ENCODE measurements around a stretch of chr2.

DNA sequence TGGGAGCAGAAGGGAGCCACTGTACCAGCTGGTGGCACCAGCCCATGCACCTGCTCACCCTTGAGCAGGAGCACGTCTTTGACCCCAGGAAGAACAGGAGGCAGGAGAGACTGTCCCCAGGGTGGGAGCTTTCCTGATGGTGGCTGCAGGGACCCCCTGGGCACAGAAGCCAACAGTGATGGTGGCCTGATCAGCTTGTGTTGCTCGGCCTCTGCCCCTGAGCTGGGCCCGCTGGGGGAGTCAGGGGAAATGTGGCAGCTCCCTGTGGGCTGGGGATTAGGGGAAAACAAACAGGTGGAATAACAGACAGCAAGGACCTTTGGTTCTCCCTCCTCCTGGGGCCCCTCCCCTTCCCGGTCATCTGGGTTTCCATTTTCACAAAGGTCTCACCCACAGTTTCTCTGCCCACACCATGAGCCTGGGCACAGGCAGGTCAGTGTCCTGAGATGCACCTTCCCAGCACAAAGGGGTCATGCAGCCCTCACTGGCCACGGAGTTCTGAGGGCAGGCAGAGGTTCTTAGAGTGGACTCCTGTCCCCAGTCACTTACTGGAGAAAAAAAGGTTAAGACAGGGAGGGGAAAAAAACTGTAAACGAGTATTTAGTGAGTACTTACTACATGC is 91.8 kb downstream of the RHOB start:
- RRBS, result no CpG with 5 or more reads among the region's 6 CpGs

DNA sequence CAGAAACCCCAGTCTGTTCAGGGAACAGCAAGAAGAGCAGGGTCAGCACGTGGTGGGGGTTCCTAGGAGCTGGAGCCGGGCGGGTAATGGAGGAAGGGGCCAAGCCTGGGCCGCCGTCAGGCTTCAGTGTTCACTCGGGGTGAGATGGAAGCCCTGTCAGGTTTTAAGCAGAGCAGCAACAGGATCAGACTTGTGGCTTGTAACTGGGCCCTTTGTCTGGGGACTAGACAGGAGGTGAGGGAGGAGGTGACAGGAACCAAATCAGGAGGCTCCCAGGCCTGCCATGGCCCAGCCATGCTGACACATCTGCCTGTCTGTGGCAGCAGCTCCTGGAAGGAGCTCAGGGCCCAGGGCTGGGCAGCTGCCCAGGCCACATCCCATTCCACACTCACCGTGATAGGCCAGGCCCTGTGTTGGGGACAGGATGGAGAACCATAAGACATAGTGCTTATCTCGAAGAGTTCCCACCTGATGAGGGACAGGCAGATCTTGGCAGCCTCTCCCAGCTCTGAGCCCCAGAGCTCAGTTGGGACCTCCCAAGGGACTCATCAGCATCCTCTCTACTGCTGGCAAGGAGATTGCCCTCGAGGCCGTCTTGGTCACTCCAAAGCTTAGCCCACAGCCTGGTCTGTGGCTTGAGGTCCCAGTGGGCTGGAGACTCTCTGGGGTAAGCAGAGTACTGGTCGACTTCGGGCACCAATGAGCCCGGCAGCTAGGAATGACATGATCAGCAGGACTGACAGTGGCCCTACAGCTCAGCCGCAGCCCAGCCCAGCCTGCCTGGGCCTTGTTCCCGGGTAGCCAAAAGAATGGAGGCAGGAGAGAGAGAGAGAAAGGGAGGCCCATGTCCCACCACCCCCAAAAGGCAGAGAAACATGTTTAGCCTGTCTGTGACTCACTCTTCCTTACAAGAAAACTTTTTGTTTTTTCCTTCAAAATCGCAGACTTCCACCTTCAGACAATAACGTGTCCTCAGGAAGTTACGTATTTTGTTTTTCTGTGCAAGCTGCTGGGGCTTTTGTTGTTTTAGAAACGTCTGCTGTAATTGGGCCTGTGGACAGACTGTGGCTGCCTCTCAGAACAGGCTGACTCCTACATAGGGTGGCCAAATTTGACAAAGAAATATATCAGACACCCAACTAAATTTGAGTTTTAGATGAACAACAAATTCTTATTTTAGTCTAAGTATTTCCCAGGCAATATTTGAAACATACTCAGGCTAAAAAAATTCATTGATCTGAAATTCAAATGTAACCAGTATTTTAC is 82.1 kb downstream of the HS1BP3 start:
- RRBS, result 86% methylated on average over 2 of the region's 19 CpGs

GRCh38 chr2:20641138-20642099 is 9.5 kb downstream of the HS1BP3 start:
- RRBS, result no CpG with 5 or more reads among the region's 24 CpGs

DNA sequence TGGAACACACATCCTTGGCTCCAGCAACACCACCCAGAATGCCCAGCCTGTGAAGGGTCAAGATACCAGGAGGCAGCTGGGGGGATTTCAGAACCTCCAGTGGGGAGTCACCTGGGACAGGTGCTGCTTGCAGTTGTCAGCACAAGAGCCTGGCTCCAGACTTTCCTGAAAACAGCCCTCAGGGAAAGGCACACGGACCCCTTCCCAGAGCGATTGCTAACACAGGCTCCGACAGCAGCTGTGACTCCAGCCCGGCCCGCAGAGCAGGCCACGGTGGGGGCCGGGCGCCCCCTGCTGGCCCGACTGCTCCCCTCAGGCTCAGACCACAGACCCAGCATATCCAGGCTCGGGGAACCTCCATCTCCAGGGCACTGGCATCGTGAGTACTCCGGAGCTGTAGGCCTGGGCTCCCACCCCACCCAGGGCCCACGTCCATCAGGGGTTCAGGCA is 8.6 kb downstream of the HS1BP3 start:
- RRBS, result 3% methylated on average over 5 of the region's 13 CpGs

- RRBS, result no CpG with 5 or more reads among the region's 6 CpGs
Observed at GRCh38 chr2:21014872-21015491, 28.9 kb downstream of the APOB start.

- RRBS, result no CpG with 5 or more reads among the region's 9 CpGs
Observed at GRCh38 chr2:21019671-21020712, 23.9 kb downstream of the APOB start.

DNA sequence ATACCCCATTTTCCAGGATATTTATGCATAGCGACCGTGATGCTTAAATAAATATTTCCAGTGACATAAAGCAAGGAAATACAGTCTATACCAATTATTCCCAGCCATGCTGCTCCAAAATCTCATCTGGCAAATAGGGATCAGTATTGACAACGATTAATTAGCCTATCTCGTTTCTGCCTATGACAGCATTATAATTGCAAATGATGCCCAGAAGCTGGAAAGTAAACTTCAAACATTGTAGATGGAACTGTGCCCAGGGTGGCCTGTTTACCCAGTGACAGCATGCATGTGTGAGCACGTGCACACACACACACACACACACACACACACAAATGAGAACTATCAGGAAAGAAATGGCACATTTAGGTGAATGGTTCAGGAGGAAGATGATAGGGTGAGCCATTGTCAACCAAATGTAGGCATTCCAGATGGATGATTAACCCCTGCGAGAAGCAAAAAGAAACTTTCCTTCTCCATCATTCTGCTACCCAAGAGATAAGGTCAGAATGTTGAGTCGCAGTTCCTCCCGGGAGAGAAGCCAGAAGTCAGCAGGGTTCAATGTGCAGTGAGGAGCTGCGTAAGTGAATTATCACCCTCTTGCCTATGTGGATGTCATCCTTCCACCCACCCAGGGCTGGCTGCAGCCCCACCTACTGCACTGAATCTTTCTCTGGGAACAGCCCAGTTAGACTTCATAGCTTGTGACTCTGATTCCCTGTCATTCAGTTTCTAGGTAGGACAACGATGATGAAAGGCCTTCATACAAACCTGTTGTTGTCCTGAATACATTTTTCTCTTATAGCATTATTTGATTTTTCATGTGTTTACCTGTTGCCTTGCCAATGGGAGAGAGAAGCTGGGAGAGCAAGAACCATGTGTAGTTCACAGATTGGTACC is 3.4 kb upstream of the APOB start:
- RRBS, result no CpG with 5 or more reads among the region's 10 CpGs

DNA sequence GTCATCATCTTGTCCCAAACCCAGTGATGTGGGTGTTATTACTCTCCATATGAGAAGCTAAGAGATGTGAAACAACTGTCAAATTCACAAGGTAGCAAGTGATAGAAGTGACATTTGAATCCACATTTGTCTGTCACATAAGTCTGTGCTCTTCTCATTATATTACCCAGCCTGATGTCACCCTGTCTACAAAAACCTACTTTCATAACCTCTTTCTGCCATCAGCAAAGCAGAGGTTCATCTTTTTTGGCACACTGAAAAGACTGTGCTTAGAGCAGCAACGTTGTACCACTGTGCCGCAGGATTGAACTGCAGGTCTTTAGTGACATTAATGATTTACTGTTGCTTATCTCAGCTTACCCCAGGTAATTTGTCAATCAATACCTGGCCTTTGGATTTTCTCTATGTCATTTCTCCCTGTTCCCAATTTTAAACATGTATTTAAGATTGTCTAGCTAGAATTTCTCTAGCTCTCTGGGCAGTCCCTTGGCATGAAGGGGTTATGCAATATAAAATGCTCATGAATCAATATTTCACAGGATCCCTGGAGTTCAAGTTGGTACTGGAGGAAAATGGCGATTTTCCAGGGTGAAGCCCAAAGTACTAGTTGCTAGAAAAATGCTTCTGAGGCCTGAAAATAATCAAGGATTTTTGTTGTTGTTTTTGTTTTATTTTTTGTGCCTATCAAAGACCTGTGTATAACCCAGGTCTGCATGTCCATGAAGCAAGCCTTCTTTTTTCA is 31.3 kb upstream of the TDRD15 start:
- RRBS, result no CpG with 5 or more reads among the region's 3 CpGs

DNA sequence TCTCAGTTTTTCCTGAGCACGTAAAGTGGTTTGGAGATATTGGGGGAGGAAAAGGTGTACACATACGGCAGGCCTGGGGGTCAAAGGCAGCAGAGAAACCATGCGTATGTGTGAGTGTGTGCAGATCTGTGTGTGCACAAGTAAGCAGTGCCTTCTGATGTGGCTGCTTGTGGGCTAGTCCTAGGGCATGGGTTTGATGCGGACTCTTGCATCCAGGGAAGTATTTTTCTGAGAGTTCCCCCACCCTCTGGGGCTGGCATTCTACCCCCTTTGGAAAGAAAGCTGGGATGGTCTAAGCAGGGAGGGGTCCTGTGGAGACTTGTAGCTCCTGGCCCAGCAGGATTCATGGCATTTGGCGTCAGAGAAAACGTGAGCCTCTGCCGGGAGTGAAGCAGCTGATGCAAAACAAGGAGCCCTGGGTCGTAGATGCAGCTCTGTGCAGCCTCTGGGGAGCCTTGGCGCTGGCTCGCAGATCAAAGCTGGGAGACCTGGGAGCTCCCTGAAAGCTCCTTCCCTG is 148.2 kb downstream of the KLHL29 start:
- RRBS, result no CpG with 5 or more reads among the region's 10 CpGs

- RRBS, result no CpG with 5 or more reads among the region's 31 CpGs
Observed at GRCh38 chr2:23590873-23591905, 206.2 kb downstream of the KLHL29 start.

GRCh38 chr2:23691290-23691874 is 235.5 kb downstream of the ATAD2B start:
- RRBS, result no CpG with 5 or more reads among the region's 25 CpGs

DNA sequence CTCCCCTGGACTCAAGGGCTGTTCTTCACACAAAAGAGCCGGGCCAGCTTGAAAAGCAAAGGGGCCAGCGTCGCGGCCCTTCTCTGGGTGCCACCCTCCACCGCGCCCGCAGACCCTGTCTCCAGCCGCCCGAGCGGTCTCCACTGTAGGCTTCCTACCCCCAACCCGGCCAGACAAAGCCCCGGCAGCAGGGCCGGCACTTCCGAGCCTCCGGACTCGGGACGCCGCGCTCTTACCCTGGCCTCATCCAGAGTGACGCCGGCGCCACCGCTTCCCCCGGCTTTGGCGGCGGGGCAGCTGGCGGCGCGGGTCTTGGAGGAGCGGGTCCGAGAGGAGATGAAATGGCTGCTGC is 628 bp downstream of the ATAD2B start:
- RRBS, result 2% methylated on average over 15 of the region's 31 CpGs

GRCh38 chr2:24010234-24011291 is 678 bp downstream of the MFSD2B start:
- RRBS, result 37% methylated on average over 26 of the region's 53 CpGs

GRCh38 chr2:24075852-24076177 is 311 bp downstream of the SF3B6 start:
- RRBS, result no CpG with 5 or more reads among the region's 11 CpGs

DNA sequence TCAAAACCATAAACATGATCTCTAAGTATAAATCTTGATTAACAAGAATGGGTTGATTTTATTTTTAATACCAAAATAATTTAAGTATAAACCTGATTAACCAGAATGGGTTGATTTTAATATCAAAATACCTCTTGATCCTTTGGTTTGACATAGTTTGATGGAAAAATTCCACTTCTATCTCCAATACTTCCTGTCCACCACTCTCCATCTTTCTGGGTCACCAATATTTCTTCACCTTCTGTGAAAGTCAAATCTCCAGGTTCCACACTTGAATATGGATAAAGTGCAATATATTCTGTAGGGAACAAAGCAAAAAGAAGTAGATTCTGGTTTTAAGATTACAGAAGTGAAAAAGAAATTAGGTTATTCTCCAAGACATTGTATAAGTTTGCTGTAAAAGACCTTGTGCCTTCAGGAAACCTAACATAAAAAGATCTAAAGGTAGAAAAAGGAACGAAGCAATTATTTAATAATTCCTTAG is 77.4 kb downstream of the FAM228A start:
- RRBS, result no CpG with 5 or more reads among the region's 1 CpG

DNA sequence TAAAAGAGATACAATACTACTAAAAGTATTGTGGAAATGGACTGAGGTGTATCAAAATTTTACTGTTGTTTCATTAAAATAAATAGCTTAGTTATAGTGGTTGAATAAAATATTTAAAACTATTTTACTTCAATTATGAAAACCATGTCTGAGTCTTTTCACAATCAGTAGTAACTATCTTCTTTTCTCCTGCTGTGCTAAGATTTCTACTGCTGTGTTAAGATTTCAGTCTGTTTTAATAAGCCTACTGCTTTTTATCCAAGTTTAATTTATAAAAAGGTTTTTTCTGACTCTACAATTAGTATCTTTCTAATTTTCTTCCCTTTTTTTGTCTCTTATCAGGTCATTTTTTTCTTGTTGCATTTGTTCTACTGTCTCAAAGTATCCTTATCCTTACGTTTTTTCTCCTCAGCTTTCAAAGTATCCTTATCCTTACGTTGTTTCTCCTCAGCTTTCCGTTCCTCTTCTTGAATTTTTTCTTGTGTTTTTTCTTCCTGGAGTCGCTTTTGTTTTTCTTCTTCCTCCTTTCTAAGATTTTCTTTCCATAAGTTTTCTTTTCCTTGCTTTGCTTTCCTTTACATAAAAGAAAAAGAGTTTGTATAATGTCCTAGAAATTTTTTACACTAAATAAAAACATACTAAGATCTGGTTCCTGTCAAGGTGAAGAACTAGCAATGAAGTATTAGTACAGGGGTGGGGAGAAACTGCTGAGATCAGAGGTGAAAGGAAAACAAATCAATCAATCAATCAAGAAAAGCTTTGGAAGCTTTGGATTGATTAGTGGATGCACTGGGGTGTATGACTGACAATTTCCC is 88.8 kb downstream of the ITSN2 start:
- RRBS, result no CpG with 5 or more reads among the region's 4 CpGs

GRCh38 chr2:24491805-24492205 is 751 bp downstream of the NCOA1 start:
- RRBS, result 1% methylated on average over 41 of the region's 56 CpGs

GRCh38 chr2:24540686-24541161 is 49.7 kb downstream of the NCOA1 start:
- RRBS, result no CpG with 5 or more reads among the region's 4 CpGs

GRCh38 chr2:24625875-24626444 is 134.9 kb downstream of the NCOA1 start:
- RRBS, result no CpG with 5 or more reads among the region's 3 CpGs